ENCODE measurements around a stretch of chr9.

DNA sequence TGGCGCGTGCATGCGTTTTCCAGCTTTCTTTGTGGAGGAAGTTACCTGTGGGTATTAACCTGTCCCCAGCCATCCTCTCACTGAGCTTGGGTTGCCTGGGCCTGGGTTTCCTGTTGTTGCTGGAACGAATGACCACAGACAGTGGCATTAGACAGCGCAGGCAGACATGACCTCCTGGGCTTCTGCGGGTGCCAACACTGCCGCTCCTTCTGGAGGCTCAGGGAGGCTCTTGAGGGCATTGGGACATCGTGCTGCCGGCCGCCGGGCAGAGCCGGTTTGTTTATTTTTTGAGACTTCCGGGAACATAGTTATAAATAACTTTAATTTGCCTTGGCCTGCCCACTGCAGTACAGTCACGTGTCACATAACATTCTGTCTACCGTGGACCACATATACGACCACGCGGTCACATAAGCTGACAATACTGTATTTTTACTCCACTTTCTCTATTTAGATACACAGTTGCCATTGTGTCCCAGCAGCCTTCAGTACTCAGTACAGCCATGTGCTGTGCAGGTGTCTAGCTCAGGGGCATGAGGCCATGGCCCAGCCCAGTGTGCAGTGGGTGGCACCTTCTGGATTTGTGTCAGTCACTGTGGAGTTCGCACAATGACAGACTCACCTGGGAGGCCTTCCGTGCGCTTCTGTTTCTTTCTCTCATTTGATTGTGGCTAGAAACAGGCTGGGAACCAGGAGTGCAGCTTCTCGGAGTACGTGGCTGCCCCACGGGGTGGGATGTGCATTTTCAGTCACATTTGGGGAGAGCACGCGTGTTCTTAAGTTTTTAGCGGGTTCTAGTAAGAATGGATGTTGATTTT, 8.2 kb upstream of the TOR4A start:
- PRO-cap, 2 experiments: no peak in any of the 2 experiments

GRCh38 chr9:137280713-137281187, 3.2 kb downstream of the TOR4A start:
- PRO-cap, 2 experiments: no peak in any of the 2 experiments

- PRO-cap, 2 experiments: no peak in any of the 2 experiments
Observed at GRCh38 chr9:137294126-137294684, 7.9 kb downstream of the NRARP start.

DNA sequence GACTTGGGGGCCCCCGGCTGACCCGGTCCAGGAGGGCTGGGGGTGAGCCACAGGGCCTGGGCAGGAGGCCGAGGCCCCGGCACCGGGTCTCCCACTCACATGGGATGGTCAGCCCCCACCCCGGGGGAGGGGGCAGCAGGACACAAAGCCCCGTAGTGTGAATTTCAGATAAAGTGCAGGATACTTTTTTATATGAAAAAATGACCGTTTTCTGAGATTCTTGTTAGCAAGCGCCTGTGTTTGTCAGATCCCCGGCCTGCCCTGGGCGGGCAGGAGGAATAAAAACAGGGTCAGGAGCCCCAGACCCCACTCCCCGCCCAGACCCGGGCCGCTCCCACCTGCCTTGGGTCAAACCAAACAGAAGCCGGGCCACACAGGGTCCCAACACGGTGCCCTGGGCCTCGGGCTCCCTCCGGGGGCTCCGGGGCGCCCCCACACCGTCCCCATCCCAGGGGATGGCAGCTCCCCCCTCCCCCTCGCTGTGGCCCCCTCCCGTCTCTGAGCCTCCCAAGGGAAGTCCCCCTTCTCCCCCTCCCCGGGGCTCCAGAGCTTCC, 13.5 kb upstream of the NRARP start:
- PRO-cap, 2 experiments: no peak in any of the 2 experiments

- PRO-cap, 2 experiments: no peak in any of the 2 experiments
Observed at GRCh38 chr9:137319002-137319536, 17.0 kb upstream of the NRARP start.

DNA sequence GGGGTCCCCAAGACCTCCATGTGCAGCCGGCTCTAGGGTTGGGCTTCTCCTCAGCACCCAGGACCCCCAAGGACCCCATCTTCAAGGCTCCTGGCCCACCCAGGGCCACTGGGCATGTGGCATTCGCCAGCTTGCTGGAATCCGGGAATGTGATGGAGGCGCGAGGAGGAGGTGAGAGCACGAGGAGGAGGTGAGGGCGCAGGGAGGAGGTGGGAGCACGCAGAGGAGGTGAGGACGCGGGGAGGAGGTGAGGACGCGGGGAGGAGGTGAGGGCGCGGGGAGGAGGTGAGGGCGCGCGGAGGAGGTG, 41.2 kb downstream of the EXD3 start:
- PRO-cap, 2 experiments: no peak in any of the 2 experiments

GRCh38 chr9:137391304-137391852, 31.6 kb downstream of the EXD3 start:
- PRO-cap, 2 experiments: no peak in any of the 2 experiments

DNA sequence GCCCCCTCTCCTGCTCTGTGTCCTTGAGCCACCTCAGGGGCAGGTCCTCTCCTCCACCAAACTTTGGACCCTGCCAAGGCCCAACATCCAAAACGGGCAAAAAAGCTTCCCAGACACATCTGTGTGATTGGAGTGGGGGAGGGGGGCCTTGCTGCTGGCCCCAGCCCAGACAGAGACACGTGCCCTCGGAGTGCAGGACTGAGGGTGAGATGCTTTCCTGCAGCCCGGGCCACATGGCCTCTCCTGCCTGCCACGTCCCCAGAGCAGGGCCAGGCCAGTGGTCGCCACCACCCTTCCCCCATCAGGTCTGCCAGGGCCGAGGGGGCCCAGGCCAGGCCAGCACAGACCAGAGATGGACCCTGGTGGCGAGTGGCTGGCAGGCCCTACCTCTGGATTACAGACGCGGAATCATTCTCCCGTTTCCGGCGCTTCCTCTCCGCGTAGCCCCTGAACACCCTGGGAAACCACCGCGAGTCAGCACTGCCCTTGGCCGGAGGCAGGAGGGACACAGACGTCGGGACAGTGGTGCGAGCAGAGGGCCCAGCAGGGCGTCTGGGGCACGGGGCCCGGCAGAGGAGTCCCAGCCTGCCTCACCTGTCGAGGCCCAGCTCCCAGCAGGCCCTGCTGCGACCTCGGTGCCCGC, 4.2 kb downstream of the NSMF start:
- PRO-cap, 2 experiments: no peak in any of the 2 experiments

DNA sequence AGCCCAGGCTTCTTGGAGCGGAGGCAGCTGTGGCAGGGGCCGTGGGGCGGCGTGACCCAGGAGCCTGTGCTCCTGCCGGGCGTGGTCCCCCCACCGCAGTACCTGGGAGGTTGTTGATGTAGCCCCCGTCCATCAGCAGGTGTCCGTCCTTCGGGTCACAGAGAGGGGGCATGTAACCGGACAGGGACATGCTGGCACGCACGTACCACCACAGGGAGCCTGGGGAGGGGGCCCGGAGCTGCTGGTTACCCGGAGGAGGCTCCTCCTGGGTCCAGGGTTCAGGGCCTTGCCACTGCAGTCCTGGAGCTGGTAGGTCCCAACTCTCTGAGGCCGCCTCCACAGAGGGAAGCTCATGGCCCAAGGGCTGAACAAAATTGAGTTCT, 4.2 kb upstream of the NSMF start:
- PRO-cap, 2 experiments: no peak in any of the 2 experiments

- PRO-cap, 2 experiments: no peak in any of the 2 experiments
Observed at GRCh38 chr9:137518464-137519230, 31.6 kb downstream of the PNPLA7 start.

GRCh38 chr9:137554536-137555705, 3.2 kb downstream of the MRPL41 start:
- PRO-cap, 2 experiments: no peak in any of the 2 experiments

GRCh38 chr9:137586518-137586976, 3.8 kb downstream of the ZMYND19 start:
- PRO-cap, 2 experiments: no peak in any of the 2 experiments

- PRO-cap, 2 experiments: no peak in any of the 2 experiments
Observed at GRCh38 chr9:137745413-137746033, 126.7 kb downstream of the EHMT1 start.

DNA sequence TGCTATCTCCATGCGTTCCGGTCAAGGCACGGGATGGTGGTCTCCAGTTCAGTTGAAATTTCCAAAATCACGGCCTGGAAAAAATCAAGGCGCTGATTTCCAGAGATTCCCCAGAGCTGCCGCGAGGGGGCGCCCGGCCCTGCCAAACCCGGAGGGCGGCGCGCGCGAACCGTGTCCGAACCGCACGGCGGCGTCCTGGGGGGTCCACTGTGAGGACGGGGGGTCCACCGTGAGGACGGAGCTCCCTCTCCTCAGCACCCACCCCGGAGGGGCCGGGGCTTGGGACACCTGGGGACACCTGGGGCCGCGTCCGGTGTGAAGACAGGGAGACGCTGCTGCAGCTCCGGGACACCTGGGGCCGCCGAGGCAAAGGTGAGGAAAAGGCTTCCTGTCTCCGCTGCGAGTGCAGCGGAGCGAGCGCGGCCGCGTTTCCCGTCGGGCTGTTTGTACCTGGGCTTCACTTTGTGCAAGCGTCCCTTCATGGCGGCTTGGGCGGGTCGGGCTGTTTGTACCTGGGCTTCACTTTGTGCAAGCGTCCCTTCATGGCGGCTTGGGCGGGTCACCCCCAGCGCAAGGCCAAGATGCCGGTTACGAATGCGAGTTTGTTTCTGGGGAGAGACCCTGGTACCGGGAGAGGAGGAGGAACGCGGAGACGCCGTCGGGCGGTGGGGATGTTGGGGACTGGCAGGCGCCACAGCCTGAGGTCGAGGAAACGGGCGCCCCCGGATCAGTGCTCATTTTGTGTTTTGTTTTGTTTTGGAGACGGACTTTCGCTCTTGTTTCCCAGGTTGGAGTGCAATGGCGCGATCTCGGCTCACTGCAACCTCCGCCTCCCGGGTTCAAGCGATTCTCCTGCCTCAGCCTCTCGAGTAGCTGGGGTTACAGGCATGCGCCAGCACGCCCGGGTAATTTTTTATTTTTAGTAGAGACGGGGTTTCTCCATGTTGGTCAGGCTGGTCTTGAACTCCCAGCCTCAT, 272.6 kb downstream of the CACNA1B start:
- PRO-cap, 2 experiments: no peak in any of the 2 experiments